Cardiac ventricle fibroblast (primary cell): ENCODE measurements around the genes BTG2, GOLT1A and PPP1R15B.

DNA sequence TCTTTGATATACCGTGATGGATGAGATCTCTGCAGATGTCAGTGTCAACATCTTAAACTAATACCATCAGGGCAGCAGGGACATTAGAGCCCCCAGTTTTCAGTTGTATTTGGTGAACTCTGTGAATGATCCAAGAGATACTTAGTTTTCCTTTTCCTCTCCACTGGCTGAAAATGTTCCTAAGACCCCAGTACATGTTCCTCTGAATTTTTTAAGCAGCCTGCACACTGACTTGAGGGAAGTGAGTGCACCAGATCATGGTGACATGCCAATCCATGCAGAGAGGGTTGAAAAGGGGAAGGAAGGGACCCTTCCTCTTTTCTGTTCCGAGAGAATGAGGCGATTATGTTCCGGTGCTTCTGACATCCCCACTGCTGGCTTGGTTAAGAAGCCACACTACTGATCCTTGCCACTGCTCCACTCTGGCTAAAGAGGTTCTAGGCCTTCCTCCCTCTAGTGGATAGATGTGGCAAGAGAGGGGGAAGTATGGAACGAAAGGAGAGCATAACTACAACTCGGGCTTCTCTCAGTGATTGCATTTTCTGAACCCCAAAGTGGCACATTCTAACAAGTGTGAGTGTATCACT lies 1.8 kb upstream of the CYB5R1 start:
- RAMPAGE, long total RNA, result no peak

DNA sequence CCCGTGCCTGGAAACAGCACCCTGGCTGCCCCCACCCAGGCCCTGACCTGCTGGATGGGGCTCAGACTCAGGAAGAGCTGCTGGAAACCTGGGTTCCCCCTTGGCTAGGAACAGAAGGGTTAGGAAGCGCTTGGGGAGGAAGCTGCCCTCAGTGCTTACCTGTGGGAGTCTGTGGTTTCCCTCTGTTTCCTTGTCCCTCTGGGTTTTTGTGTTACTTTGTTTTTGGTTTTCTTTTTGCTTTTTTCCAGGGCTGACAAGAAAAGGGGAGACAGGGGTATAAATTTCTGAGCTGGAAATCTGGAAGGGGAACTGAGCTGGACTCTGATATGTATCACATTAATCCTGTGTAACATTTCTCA lies 28.0 kb upstream of the BTG2 start:
- RAMPAGE, long total RNA, result no peak

GRCh38 chr1:203289120-203290167 lies 15.9 kb upstream of the BTG2 start:
- RAMPAGE, long total RNA, result no peak

GRCh38 chr1:203300758-203301360 lies 4.5 kb upstream of the BTG2 start:
- RAMPAGE, long total RNA, result no peak

GRCh38 chr1:203305434-203305863 lies at the start of gene BTG2:
Gene BTG2, plus strand, starts transcription at chr1:203305519.
- RAMPAGE, long total RNA, result no peak

DNA sequence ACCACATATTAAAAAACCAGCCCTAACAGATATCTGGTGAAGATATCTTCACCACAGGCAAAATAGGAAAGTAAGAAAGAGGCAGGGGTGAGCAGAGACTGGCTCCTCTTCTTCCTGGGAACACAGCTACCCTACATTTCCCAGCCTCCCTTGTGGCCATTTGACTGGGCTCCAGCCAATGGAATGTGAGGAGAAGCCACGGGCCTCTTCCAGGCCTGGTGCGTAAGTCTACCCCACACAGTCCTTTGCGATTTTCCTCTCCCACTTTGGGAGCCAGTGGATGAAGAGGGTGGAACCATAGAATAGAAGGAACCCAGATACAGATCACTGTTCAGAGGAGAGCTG lies 21.8 kb upstream of the FMOD start:
- RAMPAGE, long total RNA, result no peak

- RAMPAGE, long total RNA, result no peak
These were observed 27.2 kb upstream of the PRELP start for GRCh38 chr1:203448138-203449163.

DNA sequence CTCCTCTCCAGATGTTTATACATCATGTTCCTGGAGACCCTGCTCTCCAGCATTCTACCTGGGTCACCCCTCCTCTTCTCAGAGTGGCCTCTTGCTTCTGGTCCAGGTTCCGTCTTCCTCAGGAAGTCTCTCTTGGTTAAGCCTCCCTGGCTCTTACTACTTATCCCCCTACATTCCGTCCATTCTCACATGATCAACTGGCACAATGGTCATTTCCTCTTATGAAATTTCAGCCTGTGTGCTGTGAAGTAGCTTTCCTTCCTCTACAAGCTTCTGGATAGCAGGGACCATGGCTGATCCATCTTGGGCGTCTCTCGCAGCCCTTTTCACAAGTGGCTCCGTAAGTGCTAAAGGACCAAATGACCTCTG lies 33.9 kb upstream of the ATP2B4 start:
- RAMPAGE, long total RNA, result no peak

DNA sequence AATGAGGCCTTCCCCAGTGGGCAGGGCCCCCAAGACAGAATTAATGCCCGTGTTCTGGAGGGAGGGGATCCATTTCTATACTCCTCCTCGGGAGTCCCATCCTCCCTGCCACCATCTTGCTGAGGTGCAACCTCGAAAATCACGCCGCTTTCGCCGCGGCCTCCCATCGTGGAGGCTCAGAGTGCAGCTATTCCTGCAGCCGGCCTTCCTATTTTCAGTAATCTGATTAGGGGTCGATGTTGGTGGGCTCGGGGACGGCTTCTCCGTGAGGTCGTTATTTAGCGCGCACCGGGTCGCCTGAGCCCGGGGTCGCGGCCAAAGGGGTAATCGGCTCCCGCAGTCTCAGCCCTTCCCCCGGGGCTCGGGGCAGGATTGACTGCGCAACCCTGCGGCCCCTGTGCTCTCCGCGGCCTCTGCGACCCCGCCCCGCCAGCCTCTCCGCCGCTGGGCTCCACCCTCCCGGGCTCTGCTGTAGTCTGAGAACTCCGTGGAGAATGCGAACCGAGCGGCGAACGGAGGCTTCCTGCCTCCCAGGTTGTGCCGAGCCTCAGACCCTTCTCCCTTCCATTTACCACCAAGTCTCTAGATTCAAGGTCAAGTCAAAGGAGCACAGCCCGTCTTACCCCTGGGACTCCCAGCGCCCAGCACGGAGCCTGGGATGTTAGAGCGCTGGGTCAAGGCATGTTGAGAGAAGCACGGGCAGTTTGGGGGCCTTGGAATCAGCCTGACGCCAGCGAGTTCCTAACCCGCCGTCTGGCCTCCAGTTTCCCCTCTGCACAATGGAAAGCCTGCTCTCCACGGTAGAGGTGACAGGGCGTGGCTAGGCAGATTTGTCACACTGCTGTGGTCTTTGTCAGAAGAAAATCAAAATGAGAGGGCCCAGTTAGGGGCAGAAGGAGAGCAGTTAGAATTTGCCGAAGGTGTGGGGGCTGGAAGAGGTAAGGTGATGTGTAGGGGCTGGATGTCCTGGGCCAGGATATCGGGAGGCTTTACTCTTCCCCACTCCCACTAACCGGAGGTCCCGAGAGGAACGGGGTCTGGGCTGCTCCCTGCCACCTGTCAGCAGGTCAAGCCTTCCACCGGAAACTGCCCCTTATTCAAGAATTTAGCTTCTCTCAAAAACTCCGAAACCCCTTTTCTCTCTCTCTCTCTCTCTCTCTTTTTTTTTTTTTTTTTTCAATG lies 3.0 kb downstream of the ATP2B4 start:
- RAMPAGE, long total RNA, result no peak

GRCh38 chr1:203663054-203663812 lies 36.6 kb downstream of the ATP2B4 start:
- RAMPAGE, long total RNA, result no peak

DNA sequence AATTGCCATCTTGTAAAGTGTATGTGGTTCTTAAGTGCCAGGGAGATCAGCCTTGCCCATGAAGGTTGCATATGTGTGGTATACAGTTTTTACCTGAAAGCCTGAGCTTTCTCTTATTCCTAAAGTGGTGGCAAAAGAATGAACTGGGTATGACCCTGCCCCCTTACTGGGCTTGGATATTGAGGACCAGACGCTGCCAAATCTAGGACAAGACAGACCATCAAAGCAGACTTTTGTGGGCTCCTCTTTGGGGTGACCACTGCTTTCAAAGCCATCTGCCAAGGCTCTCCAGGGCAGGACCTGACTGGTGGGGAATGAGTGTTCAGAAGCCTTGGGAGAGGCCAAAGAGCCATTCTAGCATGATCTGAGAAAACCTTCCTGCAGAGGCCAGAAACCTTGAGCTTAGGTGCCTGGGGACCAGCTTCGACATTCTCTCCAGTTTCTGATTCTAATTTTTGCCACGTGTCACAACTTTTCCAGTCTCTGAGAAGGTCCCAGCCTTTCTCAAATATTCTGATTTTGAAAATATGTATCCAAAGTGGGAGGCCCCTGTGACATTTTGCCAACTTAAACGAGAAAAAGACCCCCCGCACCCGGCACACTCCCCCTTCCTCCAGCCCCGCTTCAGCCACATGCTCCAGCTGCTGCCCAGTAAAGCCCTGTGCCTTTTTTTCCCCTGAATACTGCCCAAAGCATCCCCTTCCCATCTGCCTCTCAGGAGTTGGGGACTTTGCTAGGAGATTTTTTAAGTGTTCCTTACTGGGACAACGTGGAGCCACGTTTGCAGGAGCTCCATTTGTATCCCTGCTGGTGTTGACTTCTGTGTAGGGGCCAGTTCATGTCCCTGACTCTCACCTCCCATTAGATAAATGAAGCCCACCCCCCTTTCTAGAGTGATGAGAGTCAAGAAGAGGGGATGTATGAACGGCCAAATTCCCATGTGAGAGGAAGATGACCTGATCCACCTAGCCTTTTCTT lies 24.0 kb upstream of the LAX1 start:
- RAMPAGE, long total RNA, result no peak

DNA sequence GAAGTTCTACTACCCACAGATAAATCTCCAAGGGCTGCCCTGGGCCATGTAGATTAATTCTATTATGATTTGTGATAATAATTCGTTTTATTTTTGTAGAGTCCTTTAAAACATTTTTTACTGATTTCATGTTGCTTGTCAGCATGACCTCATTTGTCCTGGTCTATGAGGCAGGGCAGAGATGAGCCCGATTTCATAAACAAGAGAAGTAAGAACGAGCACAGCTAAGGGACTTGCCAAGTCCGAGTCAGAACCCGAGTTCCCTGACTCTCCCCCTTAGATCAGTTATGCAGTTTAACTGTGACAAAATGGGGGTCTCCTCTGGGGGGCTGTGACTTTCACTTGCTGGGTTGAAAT lies 31.1 kb upstream of the SOX13 start:
- RAMPAGE, long total RNA, result no peak

DNA sequence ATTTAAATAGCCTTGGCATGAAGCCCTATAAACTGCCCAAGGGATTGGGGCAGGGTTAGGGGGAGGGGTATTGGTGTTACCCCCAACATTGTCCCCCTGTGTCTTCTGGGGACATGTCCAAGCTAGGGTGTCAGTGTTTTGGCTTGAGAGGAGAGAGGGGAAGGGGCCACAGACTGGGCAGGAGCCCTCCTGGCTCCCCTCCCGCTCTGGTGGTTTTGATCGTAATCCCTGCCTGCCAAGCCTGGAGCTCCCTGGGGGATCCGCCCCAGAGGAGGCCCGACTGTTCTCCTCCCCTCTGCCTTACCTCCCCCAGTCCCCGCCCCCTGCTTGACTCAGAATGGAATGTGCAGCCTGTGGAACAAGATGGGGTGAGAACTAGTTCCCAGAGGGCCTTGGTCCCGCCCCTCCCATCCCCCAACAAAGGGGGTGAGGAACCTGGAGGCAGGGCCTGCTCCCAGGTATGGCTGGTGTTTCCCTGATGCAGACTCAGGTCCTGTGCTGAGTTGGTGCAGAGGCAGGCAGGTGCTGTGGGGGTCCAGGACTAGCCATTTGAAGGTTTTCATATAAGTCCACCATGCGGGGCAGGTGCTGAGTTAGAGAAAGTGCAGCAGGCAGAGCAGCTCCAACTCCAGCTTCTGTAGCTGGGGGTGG lies 7.4 kb downstream of the SOX13 start:
- RAMPAGE, long total RNA, result no peak

GRCh38 chr1:204213567-204214763 lies at the start of gene GOLT1A:
Gene GOLT1A, minus strand, starts transcription at chr1:204213988.
- RAMPAGE, long total RNA, result no peak

DNA sequence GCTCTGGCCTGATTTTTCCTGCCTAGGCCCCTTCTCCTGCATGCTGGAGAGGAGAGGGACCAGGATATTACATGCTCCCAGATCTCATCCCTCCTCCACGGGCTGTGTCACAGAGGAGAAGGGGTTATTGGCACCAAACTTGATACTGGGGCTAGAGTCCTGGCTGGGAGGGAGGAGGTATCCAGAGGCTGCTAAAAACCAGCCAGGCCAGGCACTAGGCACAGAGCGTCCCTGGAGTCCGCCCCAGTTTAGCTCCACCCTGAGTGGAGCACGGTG lies 42.6 kb upstream of the GOLT1A start:
- RAMPAGE, long total RNA, result no peak

GRCh38 chr1:204327209-204327474 lies 32.6 kb downstream of the PLEKHA6 start:
- RAMPAGE, long total RNA, result no peak

- RAMPAGE, long total RNA, result no peak
These were observed 17.3 kb downstream of the PPP1R15B start for GRCh38 chr1:204394135-204394961.

DNA sequence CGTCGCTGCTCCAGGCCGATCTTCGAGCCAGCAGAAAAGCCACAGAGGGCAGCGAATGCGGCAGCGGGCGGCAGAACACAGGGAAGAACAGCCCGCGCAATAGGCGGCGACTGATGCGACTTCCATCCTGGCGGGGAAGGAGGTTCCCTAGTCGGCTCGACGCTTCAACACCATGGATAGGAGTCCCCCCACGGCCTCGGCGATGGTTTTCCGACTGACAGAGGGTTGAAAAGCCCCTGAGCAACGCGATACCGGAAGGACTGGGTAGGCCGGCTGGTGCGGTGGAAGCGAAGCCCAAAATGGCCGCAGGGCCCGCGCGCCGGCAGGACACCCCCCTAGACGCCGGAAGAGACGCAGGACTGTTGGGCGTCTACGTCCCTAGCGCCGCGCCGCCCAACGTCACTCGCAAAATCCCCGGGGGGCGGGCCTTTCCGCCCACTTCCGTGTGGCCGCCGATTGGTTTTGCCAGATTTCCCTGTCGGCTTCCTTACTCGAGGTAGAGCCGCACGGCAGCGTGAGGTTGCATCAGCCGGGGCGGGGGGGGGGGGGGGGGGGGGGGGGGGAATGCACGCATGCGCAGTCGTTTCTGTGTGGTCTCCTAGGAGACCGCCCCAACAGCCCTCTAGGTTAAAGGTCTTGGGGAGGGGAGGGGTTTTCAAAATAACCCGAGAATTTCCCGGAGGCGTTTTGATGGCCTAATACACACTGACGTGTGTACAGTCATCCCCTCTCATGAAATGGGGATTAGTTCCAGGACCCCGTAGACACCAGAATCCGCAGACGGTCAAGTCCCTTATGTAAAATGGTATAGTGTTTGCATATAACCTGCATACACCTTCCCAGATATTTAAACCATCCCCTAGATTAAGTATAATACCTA lies at the start of gene PPP1R15B:
Gene PPP1R15B (minus strand): TSS at position 301 of the 880 bp plus-strand sequence.
- RAMPAGE, long total RNA, result no peak

DNA sequence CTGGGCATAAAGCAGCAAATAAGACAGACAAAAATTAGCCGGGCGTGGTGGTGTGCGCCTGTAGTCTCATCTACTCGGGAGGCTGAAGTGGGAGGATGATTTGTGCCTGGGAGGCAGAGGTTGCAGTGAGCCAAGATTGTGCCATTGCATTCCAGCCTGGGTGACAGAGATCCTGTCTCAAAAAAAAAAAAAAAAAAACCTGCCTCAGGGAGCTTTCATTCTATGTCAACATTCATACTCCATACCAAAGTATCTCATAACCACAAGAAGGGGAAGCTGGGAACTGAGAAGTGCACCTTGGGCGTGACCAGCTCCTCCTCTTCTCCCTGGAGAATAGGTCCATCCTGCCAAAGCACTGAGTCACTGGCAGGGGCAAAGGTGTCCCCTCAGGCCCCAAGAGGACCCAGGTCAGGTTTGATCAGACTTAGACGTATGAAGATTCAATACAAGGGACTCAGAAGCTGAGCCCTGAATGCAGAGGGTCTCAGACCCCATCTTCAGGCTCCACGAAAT lies 36.9 kb upstream of the PPP1R15B start:
- RAMPAGE, long total RNA, result no peak

- RAMPAGE, long total RNA, result no peak
These were observed 45.6 kb downstream of the MDM4 start for GRCh38 chr1:204561749-204562298.